ENCODE results near the genes TMED5 and CCDC18.

DNA sequence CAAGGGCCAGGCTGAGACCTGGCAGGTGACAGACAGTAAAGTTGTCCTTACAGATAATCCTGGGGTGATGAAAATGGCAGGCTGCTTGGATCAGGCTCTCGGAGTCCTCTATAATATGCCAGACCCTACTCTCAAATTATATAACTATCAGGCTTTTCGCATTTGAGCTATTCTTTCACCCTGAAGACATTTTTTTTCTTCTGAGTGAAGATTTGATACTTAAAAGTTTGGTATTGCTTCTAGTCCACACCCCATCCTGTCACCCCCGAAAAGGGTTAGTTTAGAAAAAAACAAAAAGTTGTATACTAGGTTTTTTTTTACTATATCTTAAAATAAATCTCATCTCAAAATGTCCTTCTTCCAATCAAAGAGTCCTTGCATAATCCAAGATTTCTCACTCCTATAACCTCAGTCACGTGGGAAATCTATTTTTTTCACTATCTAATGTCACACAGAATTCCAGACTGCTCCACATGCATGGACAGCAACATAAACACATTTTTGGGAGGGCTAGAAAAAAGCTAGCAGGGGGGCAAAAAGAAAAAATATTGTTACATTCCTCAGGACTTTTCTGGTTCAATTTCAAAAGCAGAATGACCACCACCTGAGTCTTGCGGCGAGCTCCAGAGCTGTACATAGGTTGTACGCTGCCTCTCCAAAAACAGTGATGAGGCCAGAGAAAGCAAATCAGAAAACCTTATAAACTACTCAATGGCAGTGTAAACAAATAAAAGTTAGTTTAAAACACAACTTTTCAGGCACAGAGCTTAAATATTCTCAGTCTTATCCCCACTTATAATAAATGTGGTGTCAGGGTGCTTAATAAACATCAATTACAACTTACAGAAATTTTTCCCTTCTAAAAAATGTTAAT is 39.3 kb downstream of the TGFBR3 start:
- PRO-cap, result no peak

GRCh38 chr1:92168693-92169043 is 49.0 kb upstream of the C1orf146 start:
- PRO-cap, result no peak

DNA sequence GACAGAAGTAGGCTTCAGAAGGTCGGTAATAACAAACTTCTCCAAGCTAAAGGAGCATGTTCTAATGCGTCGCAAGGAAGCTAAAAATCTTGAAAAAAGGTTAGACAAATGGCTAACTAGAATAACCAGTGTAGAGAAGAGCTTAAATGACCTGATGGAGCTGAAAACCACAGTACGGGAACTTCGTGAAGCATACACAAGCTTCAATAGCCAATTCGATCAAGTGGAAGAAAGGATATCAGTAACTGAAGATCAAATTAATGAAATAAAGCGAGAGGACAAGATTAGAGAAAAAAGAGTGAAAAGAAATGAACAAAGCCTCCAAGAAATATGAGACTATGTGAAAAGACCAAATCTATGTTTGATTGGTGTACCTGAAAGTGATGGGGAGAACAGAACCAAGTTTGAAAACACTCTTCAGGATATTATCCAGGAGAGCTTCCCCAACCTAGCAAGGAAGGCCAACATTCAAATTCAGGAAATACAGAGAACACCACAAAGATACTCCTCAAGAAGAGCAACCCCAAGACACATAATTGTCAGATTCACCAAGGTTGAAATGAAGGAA is 90.8 kb downstream of the RPAP2 start:
- PRO-cap, result no peak

- PRO-cap, result bidirectional peak, plus-strand start at chr1:92484752, minus-strand start at chr1:92484656
Observed at GRCh38 chr1:92484364-92484707, 2.4 kb downstream of the GFI1 start.

DNA sequence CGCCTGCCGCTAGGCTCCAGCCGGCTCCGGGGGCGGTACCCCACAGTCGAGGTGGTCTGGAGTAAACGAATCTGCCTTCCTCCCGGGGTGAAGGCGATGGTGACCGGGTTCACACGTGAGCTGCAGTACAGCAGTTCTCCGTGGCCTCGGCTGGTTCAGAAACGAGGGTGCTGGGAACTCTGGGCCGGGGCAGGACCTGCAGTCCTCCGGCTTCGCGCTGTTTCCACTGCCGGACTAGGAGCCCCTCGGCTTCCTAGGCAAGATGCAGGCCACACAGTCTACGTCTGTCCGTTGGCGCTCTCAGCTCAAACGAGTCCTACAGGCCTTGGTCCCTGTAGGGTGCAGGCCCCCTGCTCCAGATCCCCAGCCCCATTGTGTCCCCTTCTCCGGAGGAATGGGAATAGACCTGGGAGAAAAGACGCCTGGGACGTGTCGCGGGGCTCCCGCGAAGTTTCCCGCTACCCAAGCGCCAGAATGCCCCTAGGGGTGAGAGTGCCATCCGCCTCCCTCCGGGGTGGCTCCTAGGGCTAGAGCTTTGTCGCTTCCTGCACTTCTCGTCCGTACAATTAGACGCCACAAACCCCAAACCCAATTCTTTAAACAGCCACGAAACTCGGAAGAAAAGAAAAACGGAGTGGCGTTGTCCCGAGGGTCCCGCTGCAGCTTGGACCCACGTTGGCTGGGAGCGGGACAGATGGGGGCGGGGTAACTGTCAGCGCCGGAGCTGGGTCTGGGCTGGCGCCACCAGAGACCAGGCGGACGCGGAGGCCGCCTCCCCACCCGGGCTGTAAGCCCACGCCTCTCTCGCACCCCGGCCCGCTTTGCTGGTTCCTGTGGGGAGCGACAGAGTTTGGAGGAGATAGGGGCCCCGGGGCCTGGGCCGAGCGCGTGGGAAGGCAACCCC is 1.8 kb downstream of the GFI1 start:
- PRO-cap, result bidirectional peak, plus-strand start at position 45 of the sequence, minus-strand start outside the sequence

- PRO-cap, result no peak
Observed at GRCh38 chr1:92713852-92714317, 71.0 kb downstream of the EVI5 start.

GRCh38 chr1:92804652-92805293 is 19.9 kb upstream of the EVI5 start:
- PRO-cap, result no peak

DNA sequence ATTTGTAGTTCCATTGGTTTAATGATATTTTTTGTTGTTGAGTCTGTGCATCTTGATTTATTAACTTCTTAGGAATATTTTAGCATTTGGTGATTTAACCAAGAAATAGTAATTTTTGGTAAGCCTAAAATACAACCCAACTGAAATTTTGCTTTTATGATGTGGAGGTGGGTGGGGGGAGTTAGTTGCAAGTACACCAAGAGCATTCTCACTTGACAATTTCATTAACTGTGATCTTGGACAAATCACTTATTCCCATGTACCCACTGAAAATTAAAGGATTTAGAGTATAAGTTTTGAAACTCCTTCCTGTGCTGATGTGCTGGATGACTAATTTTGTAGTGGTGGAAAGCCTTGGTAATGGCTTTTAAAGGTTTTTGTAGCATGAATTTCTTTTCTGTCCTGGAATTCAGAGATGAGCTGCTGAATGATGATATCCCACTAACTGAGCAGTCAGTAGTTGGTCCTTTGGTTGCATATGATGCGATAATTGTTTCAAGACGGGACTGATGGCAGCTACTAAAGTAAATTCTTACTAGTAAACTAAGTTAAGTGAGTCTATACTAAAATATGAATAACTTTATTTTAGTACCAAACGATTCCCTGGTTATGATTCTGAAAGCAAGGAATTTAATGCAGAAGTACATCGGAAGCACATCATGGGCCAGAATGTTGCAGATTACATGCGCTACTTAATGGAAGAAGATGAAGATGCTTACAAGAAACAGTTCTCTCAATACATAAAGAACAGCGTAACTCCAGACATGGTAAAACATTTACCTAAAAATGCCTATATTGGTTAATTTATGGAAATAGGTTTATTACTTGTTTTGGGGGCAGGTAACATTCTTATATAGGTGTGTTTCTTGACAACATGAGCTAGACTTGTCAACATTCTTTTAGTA is 5.3 kb downstream of the RPL5 start:
- PRO-cap, result no peak

DNA sequence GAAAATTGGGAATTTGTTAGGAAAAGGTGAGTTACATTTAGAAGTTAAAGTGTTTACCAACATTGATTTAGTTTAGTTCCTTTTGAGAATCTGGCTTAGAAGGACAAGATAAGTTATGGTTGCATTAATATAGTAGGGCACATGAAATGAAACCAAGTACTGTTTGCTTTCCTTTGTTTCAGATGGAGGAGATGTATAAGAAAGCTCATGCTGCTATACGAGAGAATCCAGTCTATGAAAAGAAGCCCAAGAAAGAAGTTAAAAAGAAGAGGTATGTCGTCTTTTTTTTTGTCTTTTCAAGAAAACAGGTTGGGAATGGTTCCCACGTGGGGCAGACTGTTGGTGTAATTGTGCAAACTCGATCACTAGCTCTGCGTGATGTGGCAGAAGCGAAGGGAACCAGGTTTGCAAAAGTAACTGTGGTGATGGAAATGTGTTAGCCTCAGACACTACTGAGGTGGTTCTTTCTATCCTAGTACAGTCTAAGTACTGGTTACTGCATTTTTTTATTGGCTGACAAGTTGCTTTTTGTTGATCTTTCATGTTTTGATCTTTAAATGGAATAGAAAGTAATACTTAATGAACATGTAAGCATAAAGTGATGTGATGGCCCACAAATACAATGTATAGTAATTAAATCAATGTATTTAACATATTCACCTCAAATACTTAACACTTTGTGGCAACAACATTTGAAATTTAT is 8.7 kb downstream of the RPL5 start:
- PRO-cap, result no peak

- PRO-cap, result no peak
Observed at GRCh38 chr1:92843275-92844558, 11.9 kb downstream of the RPL5 start.

DNA sequence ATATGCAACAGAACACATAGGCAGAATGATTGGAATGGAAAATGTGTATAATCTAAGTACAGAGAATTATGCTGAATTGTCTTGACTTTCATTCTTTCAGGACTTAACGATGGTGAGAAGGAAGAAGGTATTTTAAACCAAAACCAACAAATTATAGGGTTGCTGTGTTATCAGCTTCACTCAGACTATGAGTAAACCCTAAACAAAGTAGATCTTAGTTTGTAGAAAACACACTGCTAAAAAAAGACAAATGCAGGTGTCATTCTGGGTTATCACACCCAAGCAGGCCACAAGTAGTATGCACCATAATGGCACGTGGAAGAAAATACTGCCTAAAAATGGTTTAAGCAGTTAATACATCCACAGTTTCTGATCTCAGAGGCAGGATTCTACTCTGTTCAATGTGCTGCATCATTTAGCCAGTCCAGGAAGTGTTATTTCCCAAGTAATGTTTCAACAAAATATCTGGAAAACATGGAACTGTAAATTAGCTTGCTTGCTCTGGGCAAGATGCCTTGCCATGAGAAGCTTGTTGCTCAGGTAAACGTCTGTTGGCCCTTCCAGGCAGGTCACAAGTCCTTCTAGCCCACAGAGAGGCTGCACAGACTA is 4.2 kb downstream of the DIPK1A start:
- PRO-cap, result no peak

GRCh38 chr1:93110138-93110710 is 31.1 kb downstream of the MTF2 start:
- PRO-cap, result no peak

- PRO-cap, result unidirectional peak, plus-strand start at chr1:93179769; bidirectional peak, plus-strand start at chr1:93179983, minus-strand start at chr1:93179861; unidirectional peak, plus-strand start at chr1:93180202; bidirectional peak, plus-strand start at chr1:93180724, minus-strand start at chr1:93180429
Observed at GRCh38 chr1:93179461-93180589, at the start of gene TMED5. TSS of gene TMED5 (minus strand) at chr1:93180413.

GRCh38 chr1:93180590-93181573 is at the start of gene CCDC18:
TSS of gene CCDC18 (plus strand) at chr1:93180724.
- PRO-cap, result bidirectional peak, plus-strand start at chr1:93180724, minus-strand start at chr1:93180429

GRCh38 chr1:93575347-93576469 is 105.9 kb downstream of the BCAR3 start:
- PRO-cap, result no peak

DNA sequence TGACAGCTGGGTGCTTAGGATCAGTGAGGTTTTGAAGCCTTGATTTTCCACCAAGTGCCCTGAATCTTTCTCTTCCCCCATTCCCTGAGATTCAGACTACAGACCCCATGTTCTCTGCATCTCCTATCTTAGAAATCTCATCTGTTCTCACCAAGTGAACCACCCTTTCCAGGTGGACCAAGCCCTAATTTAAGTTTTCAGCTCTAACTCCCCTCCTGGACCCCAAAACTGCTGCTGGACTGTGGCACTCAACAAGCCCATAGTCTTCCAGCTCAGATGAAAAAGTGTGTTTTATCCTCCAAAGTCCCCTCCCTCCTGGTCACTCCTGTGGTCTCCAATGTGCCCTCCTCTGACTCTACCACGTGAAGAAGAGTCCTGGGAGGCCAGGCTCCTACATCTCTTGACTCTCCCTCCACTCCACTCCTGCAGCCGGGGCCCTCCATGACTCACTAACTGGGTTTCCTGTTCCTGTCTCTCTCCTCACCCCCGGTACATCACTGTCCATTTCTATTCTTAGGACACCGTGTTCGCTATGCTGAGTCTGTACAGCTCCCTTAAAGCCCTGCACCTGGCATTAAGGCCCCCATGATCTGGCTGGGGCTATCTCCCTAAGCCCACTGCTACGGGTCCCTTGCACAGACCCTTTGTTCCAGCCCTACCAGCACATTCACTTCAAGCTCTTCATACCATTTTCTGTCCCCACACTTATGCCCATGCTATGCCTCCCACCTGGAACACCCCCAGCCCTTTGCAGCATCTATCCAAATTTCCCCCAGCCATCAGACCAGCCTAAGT is 93.5 kb downstream of the BCAR3 start:
- PRO-cap, result no peak

DNA sequence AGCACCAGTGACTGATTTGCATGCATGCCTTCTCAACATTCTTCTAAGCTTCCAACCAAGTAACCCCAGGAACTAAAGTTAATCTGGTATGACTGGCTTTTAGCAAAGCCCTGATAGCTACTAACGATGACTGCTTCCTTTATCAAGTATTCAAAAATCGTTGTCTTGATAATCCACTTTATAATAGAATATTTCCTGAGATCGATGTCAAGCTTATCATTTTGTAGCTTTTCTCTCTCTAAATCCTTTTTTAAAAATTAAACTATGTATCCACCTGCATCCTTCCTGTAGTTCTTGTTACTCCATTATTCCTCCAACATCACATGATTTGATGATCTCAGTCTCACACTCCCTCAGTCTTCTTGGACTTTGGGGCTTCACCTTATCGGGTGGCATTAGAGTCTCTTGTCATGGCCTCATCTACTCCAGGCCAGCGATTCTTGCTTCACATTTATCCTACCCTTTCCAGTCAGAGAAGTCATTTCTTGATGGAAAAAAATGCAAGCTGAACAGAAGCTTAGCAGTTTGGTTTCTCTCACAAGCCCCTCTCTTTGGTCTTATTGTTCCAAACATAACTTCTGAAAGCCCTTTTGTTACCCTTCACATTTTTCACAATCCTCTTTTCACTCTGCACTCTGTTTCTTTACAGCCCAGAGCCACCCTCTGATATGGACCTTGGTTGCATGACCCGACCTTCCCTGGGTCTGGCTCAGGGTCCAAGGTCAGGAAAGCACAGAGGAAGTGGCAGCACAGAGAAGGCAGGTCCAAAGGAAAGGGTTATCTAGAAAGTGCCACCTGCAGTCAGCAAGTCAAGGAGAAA is 18.8 kb downstream of the BCAR3 start:
- PRO-cap, result no peak

DNA sequence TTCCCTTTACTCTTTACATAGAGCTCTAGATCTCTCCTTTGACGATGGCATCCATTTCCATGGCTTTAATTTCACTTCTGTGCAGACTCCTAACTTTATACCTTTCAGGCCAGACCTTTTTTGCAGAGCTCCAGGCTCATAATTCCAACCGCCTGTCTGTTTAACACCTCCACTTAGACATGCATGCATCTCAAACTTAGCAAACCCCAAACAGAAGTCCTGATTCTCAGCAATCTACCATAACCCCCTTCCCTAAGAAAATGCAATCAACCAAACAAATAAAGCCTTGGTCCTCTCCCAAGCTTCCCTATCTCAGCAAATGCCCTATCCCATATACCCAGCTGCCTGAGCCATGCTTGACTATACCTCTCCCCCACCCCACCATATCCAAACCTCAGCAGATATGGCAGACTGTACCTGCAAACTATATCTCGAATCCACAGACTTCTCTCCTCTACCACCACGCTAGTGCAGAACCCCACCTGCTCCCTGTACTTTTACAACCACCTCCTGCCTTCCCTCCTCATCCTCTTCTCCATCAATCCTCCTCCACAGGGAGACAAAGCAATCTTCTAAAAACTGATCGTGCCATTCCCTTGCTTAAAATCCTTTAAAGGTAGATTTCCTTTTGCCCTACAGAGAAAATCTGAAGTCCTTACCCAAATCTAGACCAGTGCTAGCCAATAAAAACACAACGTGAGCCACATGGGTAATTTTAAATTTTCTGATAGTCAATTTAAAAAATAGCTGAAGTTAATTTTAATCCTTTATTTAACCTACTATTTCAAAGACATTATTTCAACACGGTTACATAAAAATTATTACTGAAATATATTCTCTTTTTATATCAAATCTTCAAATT is 15.9 kb downstream of the BCAR3 start:
- PRO-cap, result no peak

- PRO-cap, result no peak
Observed at GRCh38 chr1:93722266-93723166, 40.9 kb upstream of the BCAR3 start.

GRCh38 chr1:93946951-93947439 is 37.8 kb upstream of the GCLM start:
- PRO-cap, result no peak